H9 (cell line): ENCODE results near the genes PRKD3 and CDC42EP3.

GRCh38 chr2:36800345-36801000 is 104.0 kb downstream of the VIT start:
- PRO-cap, result no peak

- PRO-cap, result no peak
Measured at GRCh38 chr2:36820747-36821270, 124.3 kb downstream of the VIT start.

- PRO-cap, result no peak
Measured at GRCh38 chr2:37089414-37090088, 5.2 kb downstream of the GPATCH11 start.

DNA sequence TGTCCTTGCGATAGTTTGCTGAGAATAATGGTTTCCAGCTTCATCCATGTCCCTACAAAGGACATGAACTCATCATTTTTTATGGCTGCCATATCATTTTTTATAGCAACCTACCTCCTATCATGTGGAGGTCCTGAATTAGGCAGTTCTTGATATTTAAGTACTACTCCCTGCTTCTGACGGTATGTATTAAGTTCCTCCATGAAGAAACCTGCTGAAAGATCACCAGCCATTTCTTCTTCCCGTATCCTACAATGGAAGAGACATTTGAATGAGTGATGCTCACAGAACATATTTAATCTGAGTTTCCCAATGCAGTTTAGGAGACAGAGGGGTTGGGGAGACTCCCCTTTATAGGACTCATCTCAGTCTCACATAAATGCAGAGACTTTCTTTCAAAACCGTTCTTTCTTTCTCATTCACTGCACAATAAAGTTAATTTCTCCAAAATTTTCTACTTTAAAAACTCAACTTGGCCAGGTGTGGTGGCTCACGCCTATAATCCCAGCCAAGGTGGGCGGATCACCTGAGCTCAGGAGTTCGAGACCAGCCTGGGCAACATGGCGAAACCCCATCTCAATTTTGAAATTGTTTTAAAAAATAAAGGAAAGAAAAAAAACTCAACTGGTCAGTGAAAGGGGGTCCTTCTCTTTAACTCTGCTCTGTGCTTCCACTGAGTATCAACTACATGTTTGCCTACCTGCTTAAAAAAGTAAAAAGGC is 9.0 kb downstream of the EIF2AK2 start:
- PRO-cap, result no peak

- PRO-cap, result bidirectional peak, plus-strand start at chr2:37205252, minus-strand start at chr2:37205308; bidirectional peak, plus-strand start at chr2:37205580, minus-strand start at chr2:37205461; bidirectional peak, plus-strand start at chr2:37206144, minus-strand start at chr2:37205801
Measured at GRCh38 chr2:37204802-37206010, 8.9 kb downstream of the CEBPZOS start.

GRCh38 chr2:37213646-37214127 is 17.4 kb downstream of the CEBPZOS start:
- PRO-cap, result no peak

- PRO-cap, result no peak
Measured at GRCh38 chr2:37227657-37228004, 3.8 kb downstream of the CEBPZ start.

- PRO-cap, result no peak
Measured at GRCh38 chr2:37264879-37265335, 33.4 kb downstream of the NDUFAF7 start.

DNA sequence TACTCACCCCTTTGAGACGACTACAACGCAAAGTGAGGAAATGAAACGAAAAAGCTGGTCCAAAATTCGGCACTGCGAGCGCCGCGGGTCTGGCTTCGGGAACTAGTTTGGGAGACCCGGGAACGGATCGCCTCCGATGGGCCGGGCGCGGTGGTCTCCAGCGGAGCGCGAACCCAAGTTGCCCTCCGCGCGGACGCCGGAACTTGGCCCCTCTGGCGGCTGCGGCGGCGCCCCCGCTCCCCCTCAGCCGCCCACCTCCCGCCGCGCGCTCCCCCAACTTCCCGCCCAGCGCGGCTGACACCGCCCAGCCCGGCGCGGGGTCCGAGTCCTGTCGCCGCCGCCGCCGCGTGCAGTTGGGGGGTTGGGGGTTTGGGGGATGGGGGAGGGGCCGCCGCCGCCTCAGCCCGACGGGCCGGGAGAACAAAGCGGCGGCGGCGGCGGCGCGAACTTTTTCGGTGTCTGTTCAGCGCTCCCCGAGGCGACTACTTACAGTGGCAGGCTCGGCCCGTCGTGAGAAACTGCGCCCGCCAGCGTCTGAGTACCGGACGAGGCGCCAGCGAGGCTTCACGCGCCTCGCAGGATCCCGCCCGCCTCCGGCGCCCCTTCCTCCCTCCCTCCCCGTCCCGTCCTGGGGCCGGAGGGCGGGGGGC is at the start of gene PRKD3:
TSS of gene PRKD3 (minus strand) at position 643 of the 650 bp plus-strand sequence.
- PRO-cap, result bidirectional peak, plus-strand start at position 426 of the sequence, minus-strand start at position 214 of the sequence; bidirectional peak, plus-strand start outside the sequence, minus-strand start at position 595 of the sequence

GRCh38 chr2:37466455-37467210 is 122.2 kb downstream of the QPCT start:
- PRO-cap, result no peak

DNA sequence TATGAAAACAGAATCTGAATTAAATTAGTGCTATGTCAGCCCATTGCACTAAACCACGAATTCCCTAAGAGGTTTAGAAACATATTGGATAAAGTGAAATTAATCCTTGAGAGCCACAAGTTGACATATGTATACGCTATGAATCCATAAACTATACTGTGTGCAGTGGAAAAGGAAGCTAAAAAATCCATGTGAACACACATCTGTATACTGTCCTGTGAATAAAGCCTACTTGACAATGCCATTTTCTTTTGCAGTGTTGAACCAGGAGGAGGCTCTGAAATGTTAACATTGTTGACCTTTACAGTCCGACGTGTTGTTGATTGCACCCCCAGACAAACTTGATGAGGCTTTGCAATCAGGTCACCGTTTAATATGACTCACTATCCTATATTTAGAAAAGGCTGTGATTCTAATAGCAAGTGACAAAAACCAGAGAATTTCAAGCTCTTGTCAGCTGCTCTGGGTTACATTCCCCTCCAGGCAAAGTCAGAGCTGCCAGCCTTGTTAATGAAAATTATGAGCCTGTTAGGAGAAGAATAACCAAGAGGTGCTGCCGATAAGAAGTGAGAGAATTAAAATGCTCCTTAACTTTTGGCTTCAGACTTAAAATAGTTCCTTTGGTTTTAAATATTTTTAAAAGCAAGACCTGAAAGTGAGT is 161.9 kb downstream of the QPCT start:
- PRO-cap, result no peak

GRCh38 chr2:37569233-37569535 is 102.3 kb downstream of the CDC42EP3 start:
- PRO-cap, result no peak

GRCh38 chr2:37624031-37624414 is 47.4 kb downstream of the CDC42EP3 start:
- PRO-cap, result no peak

- PRO-cap, result no peak
Measured at GRCh38 chr2:37643815-37644743, 27.4 kb downstream of the CDC42EP3 start.

GRCh38 chr2:37646018-37646378 is 25.4 kb downstream of the CDC42EP3 start:
- PRO-cap, result no peak

DNA sequence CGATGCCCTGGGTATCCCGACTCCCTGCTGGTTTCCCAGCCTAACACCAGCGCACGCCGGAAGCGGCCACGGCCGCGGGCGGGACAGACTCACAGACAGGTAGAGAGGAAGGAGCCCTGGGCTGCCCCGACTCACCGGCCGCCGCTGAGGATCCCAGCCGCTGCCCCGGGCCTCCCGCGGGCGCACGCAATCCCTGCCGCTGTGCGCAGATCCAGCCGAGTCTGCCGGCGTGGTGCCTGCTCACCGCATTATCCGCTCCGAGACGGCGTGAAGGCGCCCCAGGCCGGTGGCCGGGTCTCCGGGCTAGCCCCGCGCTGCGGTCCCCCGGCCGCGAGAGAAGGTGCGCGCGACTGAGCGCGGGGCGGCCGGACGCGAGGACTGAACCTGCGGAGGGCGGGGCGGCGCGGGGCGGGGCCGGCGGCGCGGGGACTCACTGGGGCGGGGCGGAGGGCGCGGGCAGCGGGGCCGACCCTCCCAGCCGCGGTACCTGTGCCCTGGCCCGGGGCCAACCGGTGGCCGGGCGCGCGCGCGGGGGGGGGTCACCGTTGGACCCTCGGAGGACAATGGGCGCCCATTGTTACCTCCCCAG is at the start of gene CDC42EP3:
TSS of gene CDC42EP3 (minus strand) at position 352 of the 589 bp plus-strand sequence.
- PRO-cap, result bidirectional peak, plus-strand start at position 69 of the sequence, minus-strand start outside the sequence; bidirectional peak, plus-strand start at position 459 of the sequence, minus-strand start at position 352 of the sequence

GRCh38 chr2:37768377-37768977 is 97.0 kb upstream of the CDC42EP3 start:
- PRO-cap, result no peak

DNA sequence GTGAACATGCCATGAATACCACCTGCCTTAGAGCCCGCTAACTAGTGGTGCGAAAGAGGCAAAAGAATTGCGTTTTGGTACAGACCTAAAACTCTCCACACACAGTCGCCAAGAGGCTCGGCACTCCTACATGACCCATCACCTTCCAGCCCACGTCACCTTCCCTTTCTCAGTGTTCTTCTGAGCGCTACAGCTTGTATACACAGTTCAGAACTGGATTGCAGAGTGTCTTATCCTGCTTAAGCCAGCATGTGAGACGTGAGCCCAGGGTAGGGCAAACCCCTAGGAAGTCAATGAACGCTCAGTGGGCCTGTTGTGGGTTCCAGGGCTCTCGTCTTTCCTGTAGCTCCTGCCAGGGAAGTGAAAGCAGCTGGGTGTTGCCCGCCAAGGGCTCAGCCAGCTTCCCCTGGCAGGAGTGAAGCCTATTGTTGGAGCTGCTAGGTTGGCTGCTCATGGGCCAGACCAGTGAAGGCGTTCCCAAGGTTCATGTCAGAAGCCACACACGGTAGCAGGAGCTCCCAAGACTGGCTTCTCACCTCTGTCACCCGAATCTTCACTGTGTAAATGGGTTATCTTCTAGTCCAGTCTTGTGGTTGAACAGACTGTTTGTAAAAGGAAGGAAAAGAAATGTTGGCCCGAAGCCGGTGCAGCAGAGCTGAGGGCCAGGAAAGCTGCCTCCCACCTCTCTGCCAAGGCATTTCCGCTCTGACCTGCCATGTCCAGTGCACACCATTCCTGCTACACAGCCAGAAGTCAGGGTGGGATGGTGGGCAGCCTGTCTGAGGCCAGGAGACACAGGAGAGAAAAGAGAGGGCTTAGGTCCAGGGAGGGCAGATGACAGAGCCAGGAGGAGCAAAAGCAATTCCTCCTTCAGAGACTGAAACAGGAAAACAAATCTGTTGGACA is 69.7 kb upstream of the RMDN2 start:
- PRO-cap, result no peak

- PRO-cap, result no peak
Measured at GRCh38 chr2:37875128-37876046, 49.7 kb upstream of the RMDN2 start.

DNA sequence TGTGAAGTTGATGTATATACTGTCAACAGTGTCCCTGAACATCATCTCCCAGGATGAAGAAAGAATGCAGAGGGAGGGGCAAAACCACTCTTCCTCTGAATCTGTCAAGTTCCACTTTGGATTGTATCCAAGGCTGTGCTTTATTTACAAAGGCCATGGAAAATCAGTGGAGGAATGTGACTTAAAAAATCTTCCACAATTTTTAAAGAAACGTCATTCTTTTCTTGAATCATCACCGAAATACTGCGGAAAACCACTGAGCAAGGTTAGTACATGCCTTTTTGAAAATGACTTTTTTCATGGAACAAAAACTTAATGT is 4.4 kb upstream of the RMDN2 start:
- PRO-cap, result no peak